Daoy (cell line): ENCODE measurements around a stretch of chr14.

GRCh38 chr14:96962160-96962880 is 165.1 kb downstream of the VRK1 start:
- RAMPAGE, long total RNA: no peak

DNA sequence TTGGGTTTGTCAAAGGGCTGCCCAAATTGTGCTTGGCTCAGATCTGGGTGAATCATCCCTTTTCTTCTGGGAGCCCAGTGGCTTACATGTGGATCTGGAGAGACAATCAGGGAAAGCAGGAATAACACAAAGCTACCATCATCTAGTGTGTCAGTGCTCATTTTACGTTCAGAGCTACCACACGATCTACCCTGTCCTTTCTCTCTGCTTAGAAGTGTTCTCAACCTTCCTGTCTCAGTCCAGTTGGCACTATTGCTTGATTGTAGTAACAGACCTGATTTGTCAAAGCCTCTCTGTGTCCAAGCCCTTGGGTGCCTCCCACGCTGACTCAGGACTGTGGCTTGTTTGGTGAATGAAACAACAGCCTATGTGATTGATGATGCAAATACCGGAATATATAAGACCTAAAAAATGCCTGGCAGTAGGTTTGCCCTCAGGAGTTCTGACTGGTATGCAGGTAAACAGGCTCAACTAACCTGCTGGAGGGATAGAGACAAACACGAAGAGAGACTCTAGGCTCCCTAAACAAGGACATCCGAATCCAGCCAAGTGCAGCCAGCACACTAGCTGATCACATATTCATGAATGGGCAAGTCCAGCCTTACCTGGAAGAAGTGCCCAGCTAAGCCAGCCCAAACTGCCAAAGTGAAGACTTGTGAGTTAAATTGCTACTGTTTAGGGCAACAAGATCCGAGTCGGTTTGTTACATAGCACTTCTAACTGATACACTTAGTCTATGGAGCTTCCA is 974.5 kb downstream of the VRK1 start:
- RAMPAGE, long total RNA: no peak

GRCh38 chr14:98147117-98147511 is 1124.9 kb downstream of the BCL11B start:
- RAMPAGE, long total RNA: no peak

DNA sequence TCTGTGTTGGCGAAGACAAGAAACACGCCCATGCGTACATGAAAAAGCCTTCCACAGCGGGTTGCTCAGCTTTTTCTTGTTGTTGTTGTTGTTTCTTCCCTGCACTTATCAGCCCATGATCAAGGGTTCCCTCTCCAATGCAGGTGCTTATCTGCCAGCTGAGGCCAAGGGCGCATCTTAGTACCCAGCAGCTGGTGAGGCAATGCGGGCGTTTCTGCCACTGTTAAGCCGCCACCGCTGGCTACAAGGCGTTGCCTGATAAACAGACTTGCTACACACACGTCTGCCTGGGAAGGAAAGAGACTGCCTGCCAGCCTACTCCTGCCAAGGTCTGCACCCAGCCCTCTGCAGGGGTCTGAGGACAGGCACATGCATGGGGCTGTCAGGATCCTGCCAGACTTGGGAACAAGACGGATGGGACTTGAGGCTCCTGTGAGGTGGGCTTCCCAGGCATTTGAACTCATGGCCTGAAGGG is 345.8 kb downstream of the BCL11B start:
- RAMPAGE, long total RNA: no peak

DNA sequence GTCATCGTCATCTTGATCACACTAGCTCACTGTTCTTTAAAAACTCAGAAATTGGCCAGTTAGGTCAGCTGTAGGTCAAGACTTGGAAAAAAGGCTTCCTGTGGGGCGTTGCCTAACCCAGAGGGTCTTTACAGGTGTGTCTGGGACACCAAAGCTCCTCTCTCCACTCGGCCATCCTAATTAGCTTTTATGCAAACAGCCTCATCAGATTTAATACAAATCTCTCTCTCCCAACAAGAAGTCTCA is 239.4 kb downstream of the BCL11B start:
- RAMPAGE, long total RNA: no peak

GRCh38 chr14:99036565-99037436 is 235.2 kb downstream of the BCL11B start:
- RAMPAGE, long total RNA: no peak

DNA sequence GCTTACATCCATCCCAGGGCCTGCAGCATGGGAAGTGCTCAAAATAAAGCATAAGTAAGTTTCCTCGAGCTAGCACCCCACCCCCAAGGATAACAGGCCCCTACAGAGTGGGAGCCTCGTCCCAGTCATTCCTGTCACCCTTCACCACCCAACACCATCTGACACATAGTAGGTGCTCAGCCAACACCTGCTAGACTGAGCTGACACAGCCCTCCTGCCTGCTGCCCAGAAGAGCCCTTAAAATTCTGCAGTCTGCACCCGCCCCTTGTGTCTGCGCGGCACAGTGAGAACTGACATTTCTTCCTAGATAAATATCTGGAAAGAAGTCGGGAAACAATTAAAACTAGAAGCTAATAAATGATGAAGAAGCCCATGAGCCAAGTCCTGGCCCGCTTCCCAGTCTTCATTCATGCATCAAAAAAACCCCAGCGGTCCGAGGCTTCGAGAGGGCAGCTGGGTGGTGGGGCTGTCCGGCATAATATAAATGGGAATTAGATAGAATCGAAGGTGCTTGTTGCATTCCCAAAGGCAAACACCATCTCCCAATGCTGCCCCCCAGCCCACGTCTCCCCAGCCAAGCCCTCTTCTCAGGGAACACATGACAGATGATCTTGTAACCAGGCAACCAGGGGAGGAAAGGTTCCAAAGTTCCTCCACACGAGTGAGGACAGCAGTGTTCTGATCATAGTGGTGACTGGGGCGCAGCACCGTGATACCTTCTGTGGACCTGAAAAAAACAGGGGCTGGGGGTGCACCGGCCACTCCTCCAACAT is 76.2 kb downstream of the BCL11B start:
- RAMPAGE, long total RNA: no peak

- RAMPAGE, long total RNA: no peak
These were observed 42.4 kb downstream of the BCL11B start for GRCh38 chr14:99229515-99230007.

DNA sequence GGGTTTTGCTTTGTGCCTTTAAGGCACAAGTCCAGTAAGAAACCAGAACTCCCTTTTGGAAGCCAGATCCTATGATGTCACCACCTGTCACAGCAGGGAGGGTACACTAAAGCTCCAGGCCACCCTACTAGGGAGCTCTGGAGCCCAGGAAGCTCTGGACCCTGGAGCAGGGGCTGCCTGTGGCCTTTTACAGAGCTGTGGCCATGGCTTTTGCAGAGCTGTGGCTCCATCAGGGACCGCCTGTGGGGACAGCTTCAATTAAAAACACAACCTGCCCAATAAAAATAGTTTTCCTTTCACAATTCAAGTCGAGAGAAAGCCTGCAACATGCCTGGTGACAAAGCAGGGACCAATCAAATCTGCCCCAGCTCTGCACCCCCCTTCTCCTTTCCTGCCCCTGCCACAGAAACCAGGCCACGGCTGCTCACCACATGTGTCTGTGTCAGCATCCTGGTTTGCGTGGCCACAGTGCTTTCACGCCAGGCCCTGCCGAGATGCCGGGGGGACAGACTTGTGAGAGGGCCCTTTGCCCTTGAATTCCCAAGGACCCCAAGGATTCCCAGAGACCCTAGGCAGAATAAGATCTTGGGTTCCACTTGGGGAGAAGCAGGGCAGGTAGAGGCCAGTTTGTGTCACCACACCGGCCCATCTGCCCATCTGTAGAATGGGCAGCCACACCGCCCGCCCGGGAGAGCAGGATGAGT is 41.8 kb downstream of the BCL11B start:
- RAMPAGE, long total RNA: no peak

DNA sequence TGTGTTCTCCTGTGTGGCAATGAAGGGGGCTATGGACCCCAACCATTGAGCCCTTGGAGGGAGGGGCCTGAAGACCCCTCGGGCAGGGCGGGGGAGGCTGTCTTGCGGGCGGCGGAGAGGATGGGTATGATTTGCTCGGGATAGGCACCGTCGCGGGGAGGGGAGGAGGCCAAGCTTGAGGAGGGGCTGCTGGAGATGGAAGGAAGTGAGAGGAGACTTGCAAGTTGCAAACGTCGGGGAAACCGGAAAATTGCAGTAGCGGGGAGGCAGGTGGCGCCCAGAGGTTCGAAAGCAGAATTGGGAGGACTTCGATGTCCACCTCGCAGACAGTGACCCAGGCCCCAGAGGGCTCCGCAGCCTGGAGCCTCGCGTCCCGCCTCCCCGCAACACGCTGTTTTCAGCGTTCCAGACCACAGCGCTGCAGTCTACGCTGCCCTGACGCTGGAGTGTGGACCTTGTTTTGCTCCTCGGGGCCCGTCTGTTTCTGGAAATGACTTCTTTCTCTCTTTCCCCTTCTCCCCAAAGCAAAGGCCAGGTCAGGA is 25.3 kb downstream of the BCL11B start:
- RAMPAGE, long total RNA: no peak

GRCh38 chr14:99260505-99261413 is 11.2 kb downstream of the BCL11B start:
- RAMPAGE, long total RNA: no peak

GRCh38 chr14:99263484-99264297 is 8.3 kb downstream of the BCL11B start:
- RAMPAGE, long total RNA: no peak

- RAMPAGE, long total RNA: no peak
These were observed 67.6 kb downstream of the SETD3 start for GRCh38 chr14:99413118-99413466.

DNA sequence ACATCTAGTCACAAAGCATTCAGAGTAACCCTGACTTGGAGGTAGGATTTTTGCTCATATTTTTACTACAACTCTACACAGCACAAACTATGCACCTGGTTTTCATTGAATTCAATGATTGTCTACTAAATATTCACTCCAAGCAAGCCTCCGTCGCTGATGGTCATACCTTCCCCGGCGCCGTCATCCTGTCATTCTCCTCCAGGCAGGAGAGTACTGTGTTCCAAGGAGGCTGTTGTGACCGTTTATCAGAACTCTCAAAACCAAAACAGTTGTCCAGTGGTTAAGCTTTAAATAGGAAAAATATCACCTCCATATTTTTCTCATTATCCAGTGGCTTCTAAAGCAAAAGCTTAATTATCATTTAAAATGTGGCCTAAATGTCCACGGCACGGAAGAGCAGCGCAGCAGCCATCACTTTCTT is 2.1 kb downstream of the SETD3 start:
- RAMPAGE, long total RNA: no peak

DNA sequence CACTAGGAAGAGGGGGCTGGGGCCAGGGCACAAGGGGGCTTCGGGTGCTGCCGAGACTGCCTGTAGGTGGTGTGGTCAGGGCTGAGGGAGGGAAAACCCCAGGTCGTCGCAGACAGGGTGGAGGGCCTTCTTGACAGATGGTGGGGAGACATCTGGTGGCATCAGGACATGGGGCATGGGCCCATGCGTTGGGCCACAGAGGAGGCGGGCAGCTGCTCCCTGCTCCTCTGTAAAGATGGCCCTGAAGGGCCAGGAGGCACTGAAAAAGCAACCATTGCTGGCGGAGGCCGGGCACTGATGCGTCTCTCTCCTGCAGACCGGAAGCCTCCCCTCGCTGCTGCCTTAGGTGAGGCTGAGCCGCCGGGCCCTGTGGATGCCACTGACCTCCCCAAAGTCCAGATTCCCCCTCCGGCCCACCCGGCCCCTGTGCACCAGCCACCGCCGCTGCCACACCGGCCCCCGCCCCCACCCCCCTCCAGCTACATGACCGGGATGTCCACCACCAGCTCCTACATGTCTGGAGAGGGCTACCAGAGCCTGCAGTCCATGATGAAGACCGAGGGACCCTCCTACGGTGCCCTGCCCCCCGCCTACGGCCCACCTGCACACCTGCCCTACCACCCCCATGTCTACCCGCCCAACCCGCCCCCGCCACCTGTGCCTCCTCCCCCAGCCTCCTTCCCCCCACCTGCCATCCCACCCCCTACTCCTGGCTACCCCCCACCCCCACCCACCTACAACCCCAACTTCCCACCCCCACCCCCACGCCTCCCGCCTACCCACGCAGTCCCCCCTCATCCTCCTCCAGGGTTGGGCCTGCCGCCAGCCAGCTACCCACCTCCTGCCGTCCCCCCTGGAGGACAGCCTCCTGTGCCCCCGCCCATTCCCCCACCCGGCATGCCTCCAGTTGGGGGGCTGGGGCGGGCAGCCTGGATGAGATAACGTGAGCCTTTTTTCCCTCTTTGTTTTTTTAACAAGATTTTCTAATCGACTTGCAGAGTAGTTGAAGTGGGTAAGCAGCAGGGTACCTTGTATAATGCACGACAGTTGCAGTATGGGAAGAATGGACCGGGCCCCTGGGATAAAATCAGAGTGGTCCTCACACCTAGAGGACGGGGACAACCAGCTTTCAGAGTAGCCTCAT is 29.0 kb downstream of the CCNK start:
- RAMPAGE, long total RNA: no peak

- RAMPAGE, long total RNA: no peak
These were observed 48.7 kb downstream of the CCNK start for GRCh38 chr14:99529659-99530593.

DNA sequence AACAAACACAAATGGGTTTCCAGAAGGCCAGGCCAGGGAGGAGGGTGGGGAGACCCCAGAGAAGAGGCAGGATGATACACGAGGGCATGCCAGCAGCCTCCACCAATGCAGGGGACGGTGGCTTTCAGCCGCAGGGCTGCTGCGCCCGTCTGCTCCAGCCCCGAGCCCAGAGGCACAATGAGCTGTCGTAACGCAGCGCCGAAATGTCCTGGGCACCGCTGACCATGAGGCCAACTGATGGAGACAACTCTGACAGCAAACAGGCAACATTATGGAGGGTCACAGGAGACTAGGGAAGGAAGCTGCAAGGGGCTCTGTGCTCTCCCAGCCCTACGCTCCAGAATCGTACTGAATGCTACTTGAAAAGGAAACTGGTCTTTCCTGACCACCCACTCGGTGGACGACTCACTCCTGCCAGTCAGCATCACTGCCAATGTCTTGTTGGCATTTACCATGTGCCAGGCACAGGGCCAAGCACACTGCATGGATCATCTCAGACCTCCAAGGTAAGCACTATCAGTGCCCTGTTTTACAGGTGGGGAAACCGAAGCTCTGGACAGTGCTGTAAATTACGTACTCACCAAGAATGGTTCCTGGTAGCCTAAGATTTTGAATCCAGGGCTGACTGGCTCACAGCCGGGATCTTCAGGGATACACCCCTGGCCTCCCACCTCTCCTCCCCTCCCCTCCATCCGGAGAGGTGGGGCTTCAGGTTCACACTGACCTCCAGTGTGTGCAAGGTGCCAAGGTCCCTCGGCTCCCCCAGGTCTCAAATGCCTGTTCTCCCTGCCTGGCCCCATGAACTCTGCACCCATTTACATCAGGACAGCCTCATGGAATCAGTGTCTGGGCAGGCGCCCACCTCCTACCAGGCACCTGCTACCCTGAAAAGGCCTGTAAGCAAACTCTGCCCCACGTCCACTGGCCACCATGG is 37.9 kb downstream of the CCDC85C start:
- RAMPAGE, long total RNA: no peak

DNA sequence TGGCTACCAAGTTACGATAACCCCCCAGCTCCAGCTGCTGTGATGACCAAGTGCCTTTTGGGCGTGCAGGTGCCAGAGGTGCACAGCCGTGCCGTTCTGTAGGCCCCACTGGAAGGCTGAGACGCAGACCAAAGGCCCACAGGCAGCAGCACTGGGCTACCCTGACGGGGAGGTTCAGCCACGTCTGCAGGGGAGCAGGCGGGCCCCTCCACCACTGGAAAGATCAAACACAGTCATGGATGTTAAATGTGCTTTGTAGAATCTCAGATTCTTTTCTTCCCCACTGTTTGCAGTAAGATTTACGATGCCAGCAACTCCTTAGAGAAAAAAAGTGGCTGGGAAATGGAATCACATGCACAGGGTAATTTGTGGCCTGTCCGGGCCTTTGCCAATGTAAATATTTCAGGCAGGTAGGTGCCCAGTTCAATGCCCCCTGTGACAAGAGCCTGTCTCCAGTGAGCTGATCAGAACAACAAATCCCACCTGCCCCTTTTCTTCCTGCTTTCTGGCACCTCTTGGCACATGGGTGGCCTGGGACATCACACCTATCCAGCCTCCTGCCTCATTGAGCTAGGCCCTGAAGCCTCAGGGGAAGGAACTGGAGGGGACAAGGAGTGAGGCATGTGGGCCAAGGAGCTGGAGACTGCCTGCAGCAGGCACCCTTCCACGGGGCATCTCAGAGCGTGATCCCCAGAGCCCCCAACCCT is 32.5 kb downstream of the CCDC85C start:
- RAMPAGE, long total RNA: no peak

GRCh38 chr14:99576954-99577501 is 27.0 kb downstream of the CCDC85C start:
- RAMPAGE, long total RNA: no peak

DNA sequence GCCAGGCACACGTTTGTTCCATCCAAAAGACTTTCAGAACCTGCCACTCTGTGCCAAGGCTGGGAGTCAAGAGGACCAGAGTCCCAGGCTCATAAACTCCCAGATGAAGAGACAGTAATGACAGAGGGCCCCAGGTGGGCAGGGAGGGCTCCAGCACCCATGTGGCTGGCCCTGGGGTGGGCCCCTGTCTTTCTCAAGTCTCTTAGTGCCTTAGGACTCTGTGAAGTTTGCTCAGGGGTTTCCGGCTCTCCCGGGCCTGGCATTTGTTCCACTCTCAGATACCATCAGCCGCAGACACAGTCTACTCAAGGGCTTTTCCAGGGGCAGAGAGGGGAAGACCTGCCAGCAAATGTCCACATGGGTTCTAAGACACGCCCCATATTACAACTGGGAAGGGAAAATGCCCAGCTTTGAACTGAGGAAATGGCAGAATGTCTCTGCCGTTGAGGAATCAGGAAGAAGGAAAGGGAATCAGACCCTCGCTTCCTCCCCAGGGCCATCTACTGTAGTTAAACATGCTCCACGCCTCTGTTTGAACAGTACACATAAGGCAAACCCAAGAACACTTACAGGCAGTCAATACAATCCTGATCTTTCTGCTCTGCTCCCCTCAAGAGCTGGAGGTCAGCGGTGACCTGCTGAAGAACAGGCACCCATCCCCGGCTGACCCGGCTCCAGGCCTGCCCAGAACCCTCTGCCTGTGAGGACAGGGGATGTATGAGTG is 7.9 kb downstream of the CCDC85C start:
- RAMPAGE, long total RNA: no peak